ENCODE measurements around a stretch of chr12.

DNA sequence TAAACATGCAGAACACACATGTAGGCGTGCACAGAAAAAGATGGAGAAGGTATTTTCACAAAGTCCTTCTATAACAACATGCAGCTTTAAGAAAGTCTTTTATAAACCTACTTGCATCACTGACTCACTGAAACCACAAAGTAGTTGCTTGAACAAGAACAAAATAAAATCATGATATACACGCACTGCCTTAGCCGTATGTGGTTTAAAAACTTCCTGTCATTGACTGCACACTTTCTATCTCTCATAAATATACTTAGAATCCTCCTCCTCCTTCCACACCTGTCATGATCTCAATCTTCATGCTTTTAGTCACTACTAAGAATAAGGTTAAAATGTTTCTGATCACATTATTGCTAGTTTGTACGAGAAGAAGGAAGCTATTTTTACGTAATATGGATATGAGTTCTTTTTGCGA is 31.4 kb downstream of the C12orf4 start:
- PRO-cap, result no peak

DNA sequence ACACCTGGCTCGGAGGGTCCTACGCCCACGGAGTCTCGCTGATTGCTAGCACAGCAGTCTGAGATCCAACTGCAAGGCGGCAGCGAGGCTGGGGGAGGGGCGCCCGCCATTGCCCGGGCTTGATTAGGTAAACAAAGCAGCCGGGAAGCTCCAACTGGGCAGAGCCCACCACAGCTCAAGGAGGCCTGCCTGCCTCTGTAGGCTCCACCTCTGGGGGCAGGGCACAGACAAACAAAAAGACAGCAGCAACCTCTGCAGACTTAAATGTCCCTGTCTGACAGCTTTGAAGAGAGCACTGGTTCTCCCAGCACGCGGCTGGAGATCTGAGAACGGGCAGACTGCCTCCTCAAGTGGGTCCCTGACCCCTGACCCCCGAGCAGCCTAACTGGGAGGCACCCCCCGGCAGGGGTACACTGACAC is 29.0 kb downstream of the C12orf4 start:
- PRO-cap, result no peak

DNA sequence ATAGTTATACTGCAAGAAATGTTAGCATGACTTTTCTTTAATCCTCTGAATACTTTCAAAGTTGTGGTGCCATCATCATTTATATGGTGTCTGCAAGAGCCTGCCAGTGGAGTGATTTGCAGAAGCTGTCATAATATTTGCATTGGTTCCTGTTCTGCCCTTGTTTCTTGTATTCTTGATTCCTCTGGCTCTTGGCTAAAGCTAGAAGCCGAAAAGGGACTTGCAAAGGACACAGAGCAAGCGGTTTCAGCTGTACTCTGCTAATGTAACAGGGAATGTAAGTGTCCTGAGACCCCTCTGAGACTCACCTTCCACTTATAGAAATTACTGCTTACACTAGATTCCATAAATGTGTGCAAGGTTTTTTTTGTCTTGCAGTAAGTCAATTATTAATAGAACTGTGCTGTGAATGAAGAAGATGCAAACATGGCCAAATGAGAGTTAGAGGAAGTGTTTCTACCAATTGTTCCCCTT is 5.1 kb downstream of the DYRK4 start:
- PRO-cap, result no peak

GRCh38 chr12:4719036-4719461 is 1.2 kb upstream of the GALNT8 start:
- PRO-cap, result no peak

DNA sequence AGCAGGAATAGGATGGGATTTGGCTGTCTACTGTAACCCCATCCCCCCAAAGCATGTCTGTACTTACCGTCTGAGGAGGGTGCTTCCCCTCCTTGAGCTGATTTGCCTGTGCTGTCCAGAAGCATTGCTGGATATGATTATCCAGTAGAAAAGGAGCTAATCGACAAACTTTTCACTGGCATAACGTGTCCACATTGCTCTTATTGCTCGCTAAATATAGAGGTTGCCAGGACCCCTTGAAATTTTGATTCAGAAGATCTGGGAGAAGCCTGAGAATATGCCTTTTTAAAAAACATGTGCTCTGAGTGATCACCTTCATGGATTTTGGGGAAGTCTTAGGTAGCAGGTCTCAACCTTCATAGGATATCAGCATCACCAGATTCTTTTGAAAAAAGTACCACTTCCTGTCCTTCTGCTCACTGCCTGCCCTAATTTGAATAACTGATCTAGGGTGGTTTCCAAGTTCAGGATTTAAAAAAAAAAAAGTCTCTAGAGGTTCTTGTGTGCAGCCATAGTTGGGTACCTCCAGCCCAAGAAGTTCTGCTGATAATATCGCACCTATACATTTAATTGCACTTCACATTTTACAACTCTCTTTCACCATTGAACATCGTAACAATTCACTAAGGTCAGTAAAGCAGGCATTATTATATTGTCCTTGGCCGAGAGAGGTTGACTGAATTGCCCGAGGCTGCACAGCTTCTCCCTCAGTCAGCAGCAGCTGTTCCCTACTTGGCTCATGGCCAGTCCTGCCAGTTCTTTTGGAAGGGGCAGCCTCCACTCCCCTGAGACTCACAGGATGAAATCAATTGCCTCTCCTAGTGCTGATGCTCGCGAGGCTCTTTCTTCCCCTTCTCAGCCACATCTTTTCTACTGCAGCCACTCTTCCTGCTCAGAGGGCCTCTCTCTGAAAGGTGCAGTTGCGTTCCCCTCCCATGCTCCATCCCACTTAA is 20.4 kb downstream of the KCNA6 start:
- PRO-cap, result no peak

DNA sequence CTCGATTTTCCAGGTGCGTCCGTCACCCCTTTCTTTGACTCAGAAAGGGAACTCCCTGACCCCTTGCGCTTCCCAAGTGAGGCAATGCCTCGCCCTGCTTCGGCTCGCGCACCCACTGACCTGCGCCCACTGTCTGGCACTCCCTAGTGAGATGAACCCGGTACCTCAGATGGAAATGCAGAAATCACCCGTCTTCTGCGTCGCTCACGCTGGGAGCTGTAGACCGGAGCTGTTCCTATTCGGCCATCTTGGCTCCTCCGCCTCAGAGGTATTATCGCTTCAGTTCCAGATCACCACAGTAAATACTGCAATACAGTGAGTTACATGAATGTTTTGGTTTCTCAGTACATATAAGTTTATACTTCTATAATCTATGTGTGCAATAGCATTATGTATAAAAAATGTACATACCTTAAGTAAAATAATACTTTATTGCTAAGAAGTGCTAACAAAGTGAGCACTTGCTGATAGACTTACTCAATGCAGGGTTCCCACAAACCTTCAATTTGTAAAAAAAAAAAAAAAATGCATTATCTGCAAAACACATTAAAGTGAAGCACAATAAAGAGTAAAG is 78.6 kb downstream of the KCNA5 start:
- PRO-cap, result no peak

DNA sequence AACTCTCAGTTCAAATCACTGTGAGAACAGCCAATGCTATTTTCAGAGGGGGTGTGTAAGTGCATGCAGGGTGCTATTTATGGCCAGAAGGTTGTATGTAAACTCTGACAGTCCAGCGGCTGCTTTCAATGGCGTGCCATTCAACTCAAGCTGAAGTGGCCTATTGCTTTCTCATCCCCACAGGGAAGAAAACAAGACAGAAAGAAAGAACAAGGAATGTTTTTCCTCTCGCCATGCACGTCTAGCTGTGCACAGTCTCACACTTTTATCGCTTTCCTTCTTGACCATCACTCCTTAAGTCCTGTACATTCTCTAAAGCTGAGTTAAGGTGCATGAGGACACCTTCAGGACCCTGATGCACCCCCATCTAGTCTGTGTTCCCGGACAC is 127.3 kb downstream of the KCNA5 start:
- PRO-cap, result no peak

- PRO-cap, result no peak
Observed at GRCh38 chr12:5290892-5291158, 141.1 kb upstream of the NTF3 start.

DNA sequence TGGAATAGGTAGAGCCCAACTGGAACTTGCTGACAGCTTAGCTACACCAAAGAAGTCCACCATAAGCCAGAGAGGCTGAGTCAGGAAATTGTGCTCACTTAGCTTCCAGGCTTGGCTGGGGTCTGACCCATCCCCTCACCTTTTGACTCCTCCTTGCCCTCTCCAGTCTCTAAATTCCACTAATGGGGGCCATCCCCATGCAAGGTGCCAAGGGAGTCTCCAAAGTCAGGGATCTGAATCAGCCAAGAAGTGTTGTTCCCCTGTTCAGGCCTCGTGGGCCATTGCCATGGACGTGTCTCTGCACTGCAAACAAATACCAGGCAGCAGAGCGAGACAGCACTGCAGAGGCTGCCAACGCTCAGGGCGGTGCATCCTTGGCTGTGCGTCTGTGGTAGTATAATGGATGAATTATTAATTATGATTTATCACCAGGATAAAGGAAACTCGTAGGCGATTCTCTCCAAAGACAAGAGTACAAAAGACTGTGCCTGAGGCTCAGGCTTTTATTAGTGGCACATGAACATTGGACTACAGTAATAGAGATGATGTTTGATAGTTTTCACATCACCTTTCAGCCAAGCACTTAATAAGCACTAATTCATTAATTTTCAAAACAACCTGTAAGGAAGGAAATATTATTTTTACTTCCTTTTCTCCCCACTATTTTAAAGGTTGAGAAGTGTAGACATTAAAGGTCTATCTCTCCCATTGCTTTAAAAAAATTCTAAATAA is 122.2 kb upstream of the NTF3 start:
- PRO-cap, result no peak

GRCh38 chr12:5333039-5333451 is 98.9 kb upstream of the NTF3 start:
- PRO-cap, result no peak

- PRO-cap, result bidirectional peak, plus-strand start at chr12:5457209, minus-strand start at chr12:5457013
Observed at GRCh38 chr12:5456667-5457437, 24.9 kb downstream of the NTF3 start.

GRCh38 chr12:5937718-5938357 is 7.2 kb downstream of the ANO2 start:
- PRO-cap, result no peak

DNA sequence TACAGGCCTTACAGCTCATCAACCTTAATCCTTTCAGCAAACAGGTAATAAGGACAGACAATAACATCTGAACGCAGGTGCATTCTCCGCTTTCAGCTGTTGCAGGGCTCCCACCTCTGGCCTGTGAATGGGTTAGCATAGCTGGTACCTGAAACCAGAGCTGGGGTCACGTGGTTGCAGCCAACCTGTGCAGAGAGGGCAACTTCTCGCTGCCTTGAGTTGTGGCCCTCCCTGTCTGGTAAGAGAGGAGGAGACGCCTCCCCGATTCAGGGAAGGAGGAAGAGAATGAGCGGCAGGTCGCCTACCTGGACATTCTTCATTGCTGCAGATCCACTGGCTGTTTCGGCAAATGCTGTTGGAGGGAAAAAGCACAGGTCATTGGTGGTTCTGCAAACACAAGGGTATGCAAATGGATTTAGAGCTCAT is 53.5 kb downstream of the VWF start:
- PRO-cap, result no peak

- PRO-cap, result no peak
Observed at GRCh38 chr12:6120807-6121587, 3.5 kb downstream of the VWF start.

DNA sequence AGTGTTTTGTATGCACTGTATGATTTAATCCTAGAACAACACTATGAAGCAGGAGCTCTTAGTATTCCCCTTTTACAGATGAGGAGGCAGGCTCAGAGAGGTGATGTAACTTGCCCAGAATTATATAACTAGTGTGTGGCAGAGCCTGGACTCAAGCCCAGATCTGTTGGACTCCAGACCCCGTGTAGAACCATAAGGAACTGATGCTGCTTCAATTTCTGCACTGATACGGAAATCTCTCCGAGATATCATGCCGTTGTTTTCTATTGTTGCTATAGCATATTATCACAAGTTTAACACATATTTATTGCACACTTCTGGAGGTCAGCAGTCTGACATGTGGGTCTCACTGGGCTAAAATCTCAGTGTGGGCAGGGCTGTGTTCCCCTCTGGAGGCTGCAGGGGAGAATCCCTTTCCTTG is 16.3 kb upstream of the CD9 start:
- PRO-cap, result no peak

GRCh38 chr12:6207015-6207972 is 7.1 kb downstream of the CD9 start:
- PRO-cap, result no peak

DNA sequence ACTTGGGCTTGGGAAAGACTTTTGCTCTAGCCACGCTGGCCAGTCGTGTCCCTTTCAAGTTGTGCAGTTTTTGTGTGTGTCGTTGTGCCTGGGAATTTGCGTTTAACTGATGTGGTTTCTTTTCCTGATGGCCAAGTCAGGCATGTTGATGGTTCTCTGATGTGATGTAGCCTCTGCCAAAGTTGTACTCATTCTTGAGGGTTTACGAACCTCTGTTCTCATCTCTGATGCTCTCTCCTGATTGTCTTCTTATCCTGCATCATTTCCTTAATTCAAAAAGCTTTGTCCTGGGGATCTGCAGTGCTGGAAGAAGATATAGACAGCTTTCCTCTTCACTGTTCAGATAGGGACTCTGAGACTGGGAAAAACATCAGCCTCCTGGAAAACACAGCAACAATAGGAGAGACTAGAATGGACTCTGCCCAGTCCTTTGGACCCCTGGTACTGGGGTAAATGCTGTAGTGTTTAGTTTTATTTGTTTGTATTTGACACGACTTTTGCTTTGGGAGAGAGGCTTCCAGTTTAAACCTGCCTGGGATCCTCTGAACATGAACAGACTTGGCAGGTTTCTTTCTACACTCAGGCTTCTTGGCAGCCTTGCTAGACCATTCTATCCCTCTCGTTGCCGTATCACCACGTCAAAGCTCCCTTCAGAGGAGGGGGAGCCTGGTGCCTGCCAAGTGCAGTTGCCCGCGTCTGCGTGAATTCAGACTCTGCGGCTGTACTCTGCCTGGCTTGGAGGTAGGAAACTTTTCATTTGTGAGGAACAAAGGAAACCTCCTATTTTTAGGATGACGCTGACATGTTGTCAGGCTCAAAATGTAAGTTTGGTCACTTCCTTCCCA is 25.6 kb downstream of the CD9 start:
- PRO-cap, result no peak

DNA sequence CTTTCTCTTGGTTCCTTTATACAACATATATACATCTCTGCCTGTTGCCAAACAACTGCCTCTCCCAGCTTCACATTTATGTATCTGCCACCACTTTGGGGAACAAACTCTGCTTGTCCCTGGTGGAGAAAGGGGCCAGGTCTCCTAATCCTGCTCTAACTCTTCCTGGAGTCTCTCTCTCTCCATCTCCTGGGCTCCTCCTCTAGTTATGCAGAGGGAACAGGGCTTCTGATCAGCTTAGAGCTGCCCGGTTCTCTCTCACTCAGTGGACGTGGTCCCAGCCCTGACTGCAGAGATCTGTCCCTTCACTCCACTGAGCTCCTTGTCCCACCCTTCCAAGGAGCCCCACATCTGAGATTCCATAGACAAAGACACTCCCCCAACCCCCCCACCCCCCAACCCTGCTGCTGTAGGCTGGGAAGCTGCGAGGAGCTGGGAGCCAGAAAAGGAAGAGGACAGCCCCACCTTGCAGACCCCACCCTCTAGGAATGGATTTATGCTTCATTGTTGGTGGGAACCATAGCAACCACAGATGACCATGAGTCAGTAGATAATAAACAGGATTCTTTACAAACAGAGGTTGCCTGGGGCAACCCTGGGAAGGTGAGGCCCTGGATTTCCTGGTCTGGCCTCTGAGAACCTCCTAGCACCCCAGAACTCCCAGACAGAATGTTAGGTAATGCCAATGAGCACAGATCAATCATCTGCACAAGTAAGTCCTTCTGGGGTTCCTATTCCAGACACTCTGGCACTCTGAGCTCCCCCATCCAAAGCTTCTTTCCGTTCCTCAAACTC is 15.5 kb upstream of the PLEKHG6 start:
- PRO-cap, result no peak

DNA sequence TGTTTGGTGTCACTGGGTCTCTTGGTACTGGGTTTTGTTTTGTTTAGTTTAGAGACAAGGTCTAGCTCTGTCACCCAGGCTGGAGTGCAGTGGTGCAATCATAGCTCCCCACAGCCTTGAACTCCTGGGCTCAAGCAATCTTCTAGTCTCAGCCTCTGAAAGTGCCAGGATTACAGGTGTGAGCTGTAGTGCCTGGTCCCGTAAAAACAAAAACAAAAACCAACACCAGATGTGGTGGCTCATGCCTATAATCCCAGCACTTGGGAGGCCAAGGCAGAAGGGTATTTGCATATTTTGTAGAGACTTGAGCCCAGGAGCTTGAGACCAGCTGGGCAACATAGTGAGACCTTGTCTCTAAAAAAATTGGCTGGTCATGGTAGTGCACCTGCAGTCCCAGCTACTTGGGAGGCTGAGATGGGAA is 1.5 kb downstream of the CD27 start:
- PRO-cap, result no peak

DNA sequence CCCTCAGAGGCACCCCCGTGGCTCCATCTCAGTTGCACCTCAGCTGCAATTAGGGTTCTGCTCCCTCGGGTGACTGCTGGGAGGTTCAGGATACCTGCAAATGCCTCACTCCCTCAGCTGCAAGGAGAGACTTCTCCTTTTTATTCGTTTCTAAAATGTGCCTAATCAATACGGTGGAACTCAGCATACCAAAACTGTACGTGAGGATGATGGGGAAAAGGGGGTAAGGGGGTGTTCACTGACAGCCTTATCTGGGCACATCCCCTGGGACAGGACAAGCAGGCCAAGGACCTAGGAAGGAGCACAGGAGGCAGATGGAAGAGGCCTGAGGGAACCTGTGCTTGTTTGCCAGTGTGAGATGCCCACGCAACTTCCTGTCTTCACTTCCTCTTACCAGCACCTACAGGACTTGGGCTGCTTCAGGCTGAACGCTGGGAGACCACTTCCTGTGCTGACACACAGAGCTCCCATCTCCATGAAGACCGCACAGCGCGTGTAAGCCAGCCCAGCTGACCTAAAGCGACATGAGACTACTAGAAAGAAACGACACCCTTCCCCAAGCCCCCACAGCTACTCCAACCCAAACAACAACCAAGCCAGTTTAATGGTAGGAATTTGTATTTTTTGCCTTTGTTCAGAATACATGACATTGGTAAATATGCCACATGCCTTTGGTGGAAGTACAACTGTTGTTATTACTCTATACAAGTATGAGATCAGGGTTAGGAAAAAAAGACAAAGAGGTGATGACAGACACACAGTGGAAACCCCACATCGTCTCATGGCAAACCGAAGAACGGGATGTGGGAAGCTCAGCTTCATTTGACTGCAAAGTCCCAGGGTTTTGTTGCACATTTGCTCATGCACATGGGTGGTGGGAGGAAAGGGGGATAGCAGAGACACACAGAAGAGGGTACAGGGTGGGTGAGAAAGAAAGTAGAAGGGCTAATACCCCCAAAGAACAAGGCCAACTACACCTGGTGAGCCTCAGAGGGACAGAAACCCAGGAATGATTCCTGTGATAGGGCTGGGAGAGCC is 8.5 kb downstream of the VAMP1 start:
- PRO-cap, result no peak